Omental fat pad (tissue), 4 donors: Measurements from ENCODE around the genes NAT9, GRIN2C and JPT1.

DNA sequence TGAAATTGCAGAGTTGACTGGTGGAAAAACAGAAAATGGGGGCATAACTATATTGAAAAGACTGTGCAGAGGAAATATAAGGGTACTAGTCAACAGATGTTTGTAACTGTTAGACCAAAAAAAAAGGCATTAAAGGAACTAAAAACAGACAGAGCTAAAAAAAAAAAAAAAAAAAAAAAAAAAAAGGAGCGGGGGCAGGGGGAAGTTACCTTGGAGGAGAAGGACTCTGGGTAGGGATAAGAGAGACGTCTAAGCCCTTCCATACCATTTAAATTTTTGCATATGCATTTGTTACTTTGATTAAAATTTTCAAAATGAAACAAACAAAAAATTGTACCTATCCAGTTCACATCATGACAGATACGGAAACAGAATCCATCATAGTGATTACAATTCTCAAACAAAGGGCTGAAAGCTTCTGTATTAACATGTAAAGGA lies 40.3 kb upstream of the CD300E start:
- PRO-cap: no peak
- RAMPAGE, long total RNA, 4 experiments: no peak in any of the 4 experiments

- PRO-cap: no peak
- RAMPAGE, long total RNA, 4 experiments: no peak in any of the 4 experiments
Measured at GRCh38 chr17:74686618-74687333, 25.9 kb downstream of the CD300LF start.

DNA sequence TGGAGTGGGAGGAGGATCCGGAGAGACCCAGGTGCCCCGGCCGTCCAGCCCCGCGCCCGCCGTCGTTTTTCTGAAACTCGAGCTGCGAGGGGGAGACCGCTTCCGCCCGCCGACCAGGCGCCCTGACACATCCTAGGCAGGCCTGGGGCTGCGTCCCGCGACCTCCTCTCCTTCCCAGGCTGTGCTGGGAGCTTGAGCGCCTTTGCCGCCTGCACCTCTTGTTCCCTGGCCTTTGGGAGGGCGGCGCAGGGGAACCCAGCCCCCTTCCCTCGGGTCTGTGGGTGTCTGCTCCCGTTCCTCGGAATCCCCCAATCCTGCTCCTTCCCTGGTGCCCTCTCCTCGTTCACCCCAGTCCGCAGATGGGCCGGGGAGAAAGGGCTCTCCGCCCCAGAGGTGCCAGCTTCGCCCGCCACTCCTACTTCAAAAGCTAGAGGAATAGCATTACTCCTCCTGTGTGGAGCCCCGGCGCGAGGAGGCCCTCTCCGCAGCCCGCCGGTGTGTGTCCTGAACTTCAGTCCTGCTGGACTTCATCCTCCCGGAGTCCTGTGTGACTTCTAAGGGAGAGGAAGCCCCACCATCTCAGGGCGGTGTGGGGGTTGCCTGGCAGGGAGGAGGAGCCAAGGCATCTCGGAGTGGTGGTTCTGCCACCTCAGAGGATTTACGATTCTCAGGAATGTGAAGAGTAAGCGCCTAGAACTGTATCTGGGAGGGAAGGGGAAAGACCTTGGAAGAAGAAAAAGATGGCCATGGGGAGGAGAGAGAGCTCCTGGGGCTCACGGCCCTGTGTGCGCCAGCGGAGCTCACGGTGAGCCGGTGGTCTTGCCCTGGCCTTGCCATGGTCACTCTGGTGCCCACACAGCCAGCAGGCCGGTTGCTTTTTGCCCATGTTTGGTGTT lies 1.1 kb downstream of the NHERF1 start:
- PRO-cap: no peak
- RAMPAGE, long total RNA, 4 experiments: no peak in any of the 4 experiments

DNA sequence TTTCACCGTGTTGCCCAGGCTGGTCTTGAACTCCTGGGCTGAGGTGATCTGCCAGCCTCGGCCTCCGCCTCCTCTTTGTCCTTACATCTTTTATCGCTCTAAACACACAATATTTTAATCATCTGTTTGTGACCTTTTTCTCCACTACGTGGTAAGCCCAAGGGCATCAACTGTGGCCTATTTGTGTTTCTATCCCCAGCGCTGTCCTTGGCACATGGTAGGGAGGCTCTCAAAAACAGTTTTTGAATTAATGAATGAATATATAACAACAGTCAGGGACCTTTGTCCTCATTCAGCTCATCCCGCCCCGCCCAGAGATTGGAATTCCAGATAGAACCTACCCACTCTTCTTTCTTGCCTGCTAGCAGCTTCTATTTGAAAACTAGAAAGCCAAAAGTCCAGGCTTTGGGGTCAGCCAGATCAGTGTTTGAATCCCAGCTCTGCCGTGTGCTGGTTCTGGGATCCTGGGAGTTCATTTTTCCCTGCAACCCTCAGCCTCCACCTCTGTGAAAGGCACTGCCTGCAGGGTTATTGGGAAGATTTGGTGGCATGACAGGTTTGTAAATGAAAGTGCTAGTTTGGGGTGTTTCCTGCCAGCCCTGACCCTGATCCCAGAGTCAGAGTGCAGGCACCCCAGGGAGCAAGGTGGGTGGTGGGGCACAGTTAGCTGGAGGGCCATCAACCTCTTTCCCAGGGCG lies 4.4 kb downstream of the NHERF1 start:
- PRO-cap: no peak
- RAMPAGE, long total RNA, 4 experiments: no peak in any of the 4 experiments

- PRO-cap: no peak
- RAMPAGE, long total RNA, 4 experiments: no peak in any of the 4 experiments
Measured at GRCh38 chr17:74757555-74758774, 9.5 kb downstream of the NHERF1 start.

DNA sequence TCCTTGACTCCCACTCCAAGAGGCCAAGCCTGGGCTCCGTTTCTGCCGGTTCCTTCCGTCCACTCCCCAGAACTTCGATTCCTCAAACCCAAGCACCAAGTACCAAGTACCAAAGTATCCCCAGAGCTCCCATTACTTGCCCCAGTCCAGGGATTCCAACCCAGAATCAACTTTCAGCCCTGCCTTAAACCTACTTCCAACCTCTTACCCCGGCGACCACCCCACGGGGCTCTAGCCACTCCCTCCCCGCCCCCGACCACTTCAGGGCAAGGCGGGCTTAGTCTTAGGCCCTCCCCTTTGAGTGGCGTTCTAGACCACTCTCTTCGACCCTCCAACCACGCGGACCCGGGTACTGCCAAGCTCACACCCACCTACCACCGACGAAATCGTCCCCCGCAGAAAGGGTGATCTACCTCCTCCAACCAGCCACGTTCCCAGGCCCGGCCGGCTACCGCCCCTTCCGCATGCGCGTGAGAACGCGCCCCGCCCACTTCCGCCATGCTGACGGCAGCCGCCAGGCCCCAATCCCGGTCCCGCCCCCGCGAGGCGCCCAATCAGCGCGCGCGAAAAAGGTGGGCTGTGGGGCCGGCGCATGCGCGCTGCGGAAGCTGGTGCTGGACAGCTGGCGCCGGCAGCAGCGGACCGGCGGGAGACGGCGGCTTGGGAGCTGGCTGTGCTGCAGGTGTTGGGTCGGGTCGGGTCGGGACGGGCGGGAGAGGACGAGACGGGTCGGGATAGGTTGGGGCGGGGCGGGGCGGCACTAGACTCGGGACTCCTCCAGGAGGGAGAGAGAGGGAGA lies at the start of gene NAT9:
Gene NAT9 (minus strand): TSS at position 450 of the 799 bp plus-strand sequence.
- PRO-cap: no peak
- RAMPAGE, long total RNA, 4 experiments: start-site peak on the plus strand in 3 of 4 experiments, centred at positions 593 to 635 of the sequence, 17 to 44 reads per replicate; start-site peak on the minus strand in 4 of 4 experiments, centred at positions 422 to 439 of the sequence, 22 to 196 reads per replicate

DNA sequence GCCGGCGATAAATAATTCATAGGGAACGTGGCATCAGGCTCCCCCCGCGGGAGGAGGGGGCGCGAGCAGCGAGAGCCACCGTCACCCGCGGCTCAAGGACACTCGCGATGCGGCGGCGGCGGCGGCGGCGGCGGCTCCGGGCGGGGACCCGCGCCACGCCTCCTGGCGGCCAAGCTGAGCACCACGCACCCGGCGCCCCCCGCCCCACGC lies at the start of gene GRIN2C:
Gene GRIN2C (minus strand): TSS at position 111 of the 210 bp plus-strand sequence.
- PRO-cap: no peak
- RAMPAGE, long total RNA, 4 experiments: no peak in any of the 4 experiments

- PRO-cap: no peak
- RAMPAGE, long total RNA, 4 experiments: no peak in any of the 4 experiments
Measured at GRCh38 chr17:74861169-74862100, 1.8 kb upstream of the GRIN2C start.

GRCh38 chr17:74970260-74970987 lies 2.1 kb downstream of the HID1 start:
- PRO-cap: no peak
- RAMPAGE, long total RNA, 4 experiments: no peak in any of the 4 experiments

- PRO-cap: no peak
- RAMPAGE, long total RNA, 4 experiments: no peak in any of the 4 experiments
Measured at GRCh38 chr17:75128483-75129206, 2.9 kb downstream of the NT5C start.

- PRO-cap: no peak
- RAMPAGE, long total RNA, 4 experiments: no peak in any of the 4 experiments
Measured at GRCh38 chr17:75148489-75148781, 5.9 kb downstream of the JPT1 start.

- PRO-cap: unidirectional peak, minus-strand start at chr17:75154512
- RAMPAGE, long total RNA, 4 experiments: start-site peak on the minus strand in 1 of 4 experiments, at chr17:75154514-75154518 at its widest, 205 reads per replicate
Measured at GRCh38 chr17:75154026-75155012, at the start of gene JPT1. TSS of gene JPT1 (minus strand) at chr17:75154512.

- PRO-cap: no peak
- RAMPAGE, long total RNA, 4 experiments: no peak in any of the 4 experiments
Measured at GRCh38 chr17:75260509-75261447, 628 bp downstream of the GGA3 start.

- PRO-cap: no peak
- RAMPAGE, long total RNA, 4 experiments: no peak in any of the 4 experiments
Measured at GRCh38 chr17:75267710-75268569, 3.1 kb downstream of the MIF4GD start.

DNA sequence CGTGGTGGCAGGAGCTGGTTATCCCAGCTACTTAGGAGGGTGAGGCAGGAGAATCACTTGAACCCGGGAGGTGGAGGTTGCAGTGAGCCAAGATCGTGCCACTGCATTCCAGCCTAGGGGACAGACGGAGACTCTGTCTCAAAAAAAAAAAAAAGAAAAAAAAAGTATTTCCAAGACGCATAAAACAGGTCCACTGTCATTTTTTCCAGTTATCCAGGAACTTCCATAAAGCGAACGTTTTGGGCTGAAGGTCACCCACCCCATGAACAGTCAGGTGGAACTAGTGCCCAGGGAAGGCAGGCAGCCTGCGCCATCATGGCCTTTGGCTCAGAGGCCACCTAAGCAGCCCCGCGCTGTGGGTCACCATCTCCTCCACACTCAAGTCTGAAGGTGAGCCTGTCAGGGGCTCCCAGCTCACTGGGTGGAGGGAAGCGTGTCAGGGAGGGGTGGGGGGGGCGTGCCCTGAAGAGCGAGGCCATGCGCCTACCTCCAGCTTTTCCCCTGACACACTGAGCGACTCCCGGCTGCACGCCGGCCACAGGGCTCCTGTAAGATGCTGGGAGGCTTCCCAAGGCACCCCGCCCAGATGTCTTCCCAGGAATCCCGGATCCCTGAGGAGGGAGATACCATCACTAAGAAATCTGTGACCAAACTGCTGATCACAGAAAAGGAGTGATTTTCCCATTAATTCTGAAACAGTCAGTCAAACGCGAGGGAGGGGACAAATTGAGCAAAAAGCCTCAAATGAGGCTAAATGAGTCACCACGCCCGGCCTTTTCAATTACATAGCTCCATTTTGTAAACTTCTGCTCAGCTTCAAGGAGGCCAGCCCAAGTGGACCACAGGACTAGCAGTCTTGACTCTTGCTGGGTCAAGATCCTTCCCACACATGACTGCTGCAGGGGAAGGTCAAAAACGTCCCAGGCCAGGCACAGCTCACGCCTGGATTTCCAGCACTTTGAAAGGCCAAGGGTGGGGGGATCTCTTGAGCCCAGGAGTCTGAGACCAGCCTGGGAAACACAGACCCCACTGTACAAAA lies 26.4 kb upstream of the SLC25A19 start:
- PRO-cap: no peak
- RAMPAGE, long total RNA, 4 experiments: no peak in any of the 4 experiments

GRCh38 chr17:75341453-75341859 lies 52.2 kb upstream of the SLC25A19 start:
- PRO-cap: no peak
- RAMPAGE, long total RNA, 4 experiments: no peak in any of the 4 experiments

- PRO-cap: no peak
- RAMPAGE, long total RNA, 4 experiments: no peak in any of the 4 experiments
Measured at GRCh38 chr17:75393462-75394558, 11.7 kb downstream of the GRB2 start.

GRCh38 chr17:75428755-75429330 lies 23.4 kb upstream of the GRB2 start:
- PRO-cap: no peak
- RAMPAGE, long total RNA, 4 experiments: no peak in any of the 4 experiments

DNA sequence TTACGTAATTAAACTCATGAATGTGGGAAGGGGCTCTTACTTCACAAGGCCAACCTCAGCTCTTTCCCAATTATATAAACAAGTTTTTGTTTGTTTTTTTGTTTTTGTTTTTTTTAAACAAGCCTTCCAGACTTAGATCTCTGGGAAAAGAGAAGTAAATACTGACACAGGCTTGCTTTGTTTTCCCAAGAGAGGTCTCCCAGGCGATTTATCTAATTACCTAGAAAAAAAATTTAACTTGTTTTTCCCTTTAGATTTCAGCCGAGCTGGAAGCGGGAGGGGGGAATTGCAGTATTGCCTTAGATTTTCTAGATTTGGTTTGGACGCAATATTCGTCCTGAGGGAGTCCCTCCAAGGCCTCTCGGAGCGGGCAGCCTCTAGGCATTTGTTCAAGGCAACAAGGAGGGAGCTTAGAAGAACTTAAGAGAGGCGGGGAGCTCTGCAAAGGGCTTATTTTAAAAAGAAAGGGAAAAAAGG lies 560 bp upstream of the TMEM94 start:
- PRO-cap: no peak
- RAMPAGE, long total RNA, 4 experiments: no peak in any of the 4 experiments

DNA sequence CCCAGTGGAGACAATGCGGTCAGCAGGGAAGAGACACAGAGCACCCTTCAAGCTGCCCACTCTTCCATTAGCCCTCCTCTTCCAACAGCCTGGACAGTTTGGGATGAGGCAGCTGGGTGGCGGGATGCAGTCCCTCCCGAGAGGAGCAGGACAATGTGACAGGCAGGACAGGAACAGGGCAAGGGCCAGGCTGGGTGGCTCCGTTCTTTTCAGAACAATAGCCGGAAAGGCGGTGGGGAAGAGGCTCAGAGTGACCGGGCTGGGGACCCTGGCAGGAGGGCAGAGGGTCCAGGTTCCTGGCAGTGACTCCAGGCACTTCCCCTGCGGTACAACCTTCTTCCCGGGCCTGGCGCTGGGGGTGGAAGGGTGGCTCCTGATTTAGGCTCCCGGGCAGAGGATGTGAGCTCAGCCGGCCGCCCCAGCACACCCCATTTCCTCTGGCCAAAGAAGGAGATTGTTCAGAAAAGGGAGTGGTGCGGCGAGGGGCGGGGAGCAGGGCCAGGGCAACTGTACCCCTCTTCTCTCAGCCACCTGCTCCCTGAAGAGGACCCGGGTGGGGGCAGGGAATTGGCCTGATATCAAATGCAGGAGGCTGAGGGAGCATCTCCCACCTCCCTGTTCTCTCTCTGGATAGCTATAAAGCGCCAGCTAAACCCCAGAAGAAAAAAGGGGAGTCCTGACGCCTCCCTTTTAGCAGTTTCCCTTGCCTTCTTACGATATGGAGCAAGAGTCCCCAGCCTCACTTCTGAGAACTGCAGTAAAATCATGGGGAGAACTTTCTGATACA lies 5.4 kb downstream of the CASKIN2 start:
- PRO-cap: no peak
- RAMPAGE, long total RNA, 4 experiments: no peak in any of the 4 experiments